ENCODE results near the gene SGCG.

DNA sequence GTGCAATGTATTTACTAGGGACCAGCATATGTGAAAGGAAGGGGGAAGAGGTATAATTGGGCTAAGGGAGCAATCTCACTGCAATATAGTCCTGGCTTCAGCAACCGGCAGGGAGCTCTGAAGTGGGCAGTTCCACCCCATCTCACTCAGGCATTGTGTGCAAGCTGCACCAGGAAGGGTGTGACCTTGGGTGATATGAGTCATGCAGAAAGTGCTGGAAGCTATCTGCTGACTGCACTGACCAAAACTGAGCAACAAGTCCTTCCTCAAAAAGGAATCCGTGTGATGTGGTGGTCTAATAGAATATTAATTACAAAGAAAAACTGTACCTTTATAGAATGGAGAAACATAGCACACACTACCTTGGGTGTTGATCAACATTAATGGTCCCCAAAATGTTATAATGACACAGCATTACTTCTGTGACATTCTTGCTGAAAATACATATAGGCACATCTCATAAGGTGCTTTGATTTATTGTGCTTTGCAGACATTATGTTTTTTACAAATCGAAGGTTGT lies 23.2 kb downstream of the ZDHHC20 start:
- PRO-cap, result unidirectional peak, minus-strand start at position 155 of the sequence
- RAMPAGE, long total RNA, 4 experiments, result no peak in any of the 4 experiments

DNA sequence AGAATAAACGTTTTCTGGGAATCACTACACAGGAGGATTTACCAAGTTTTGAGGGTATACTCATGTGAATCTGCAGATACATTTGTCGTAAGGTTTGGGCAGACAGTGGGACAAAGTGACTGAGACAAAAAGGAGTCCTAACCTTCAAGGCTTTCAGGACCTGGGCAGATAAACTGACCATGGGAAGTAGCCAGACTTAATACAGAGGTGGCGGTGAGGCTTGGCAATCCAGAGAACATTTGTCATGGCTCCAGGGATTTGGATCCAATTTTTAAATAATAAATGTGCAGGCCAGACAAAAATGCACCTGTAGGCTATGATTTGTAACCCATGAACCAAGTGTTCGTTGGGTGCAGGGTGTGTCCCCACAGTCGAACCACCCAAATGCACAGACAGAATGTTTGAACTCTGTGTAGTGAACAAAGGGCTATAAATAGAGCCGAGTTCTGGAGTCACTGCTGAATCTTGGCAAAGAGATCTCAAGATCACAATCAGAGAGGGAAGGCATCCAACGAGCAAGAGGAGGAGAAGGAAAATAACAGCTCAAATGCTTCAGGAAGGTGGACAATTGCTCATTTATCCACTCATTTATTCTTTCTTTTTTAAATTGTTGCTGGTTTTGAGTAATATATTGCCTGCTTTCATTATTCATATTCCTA lies 547.8 kb downstream of the FGF9 start:
- PRO-cap, result no peak
- RAMPAGE, long total RNA, 4 experiments, result no peak in any of the 4 experiments

DNA sequence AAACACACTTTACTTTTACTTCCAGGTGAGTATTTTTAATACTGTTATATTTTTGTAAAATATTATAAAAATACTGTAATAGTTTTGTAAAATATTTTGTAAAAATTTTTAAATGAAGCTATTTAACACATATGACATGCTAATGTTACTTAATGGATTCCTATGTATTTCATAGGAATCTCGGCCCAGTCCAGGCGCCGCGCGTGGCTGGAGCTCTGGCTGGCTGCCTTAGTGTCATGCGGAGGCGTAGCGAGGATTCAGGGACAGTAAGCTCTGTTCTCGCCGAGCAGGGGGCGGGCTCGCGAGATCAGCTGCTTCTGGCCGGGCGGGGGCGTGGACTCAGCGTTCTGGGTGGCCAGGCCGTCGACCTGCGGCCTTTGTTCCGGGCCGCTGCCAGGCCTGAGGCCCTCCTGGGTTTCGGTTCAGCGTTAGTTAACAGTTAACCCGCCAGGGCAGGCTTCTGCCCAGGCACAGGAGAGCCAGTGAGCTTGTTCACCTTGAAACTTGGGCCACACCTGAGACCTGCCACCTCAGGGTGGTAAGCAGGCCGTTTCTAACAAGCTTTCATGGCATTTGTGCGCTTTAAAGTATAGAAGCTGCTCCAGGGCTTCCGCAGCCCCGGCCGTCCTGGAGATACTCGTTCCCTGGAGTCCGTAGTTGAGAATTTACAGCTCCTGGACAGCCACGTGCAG lies 332.3 kb upstream of the SGCG start:
- PRO-cap, result no peak
- RAMPAGE, long total RNA, 4 experiments, result no peak in any of the 4 experiments

GRCh38 chr13:23180606-23181296 lies at the start of gene SGCG:
TSS of gene SGCG (plus strand) at chr13:23180979.
- PRO-cap, result unidirectional peak, plus-strand start at chr13:23181008
- RAMPAGE, long total RNA, 4 experiments, result no peak in any of the 4 experiments

DNA sequence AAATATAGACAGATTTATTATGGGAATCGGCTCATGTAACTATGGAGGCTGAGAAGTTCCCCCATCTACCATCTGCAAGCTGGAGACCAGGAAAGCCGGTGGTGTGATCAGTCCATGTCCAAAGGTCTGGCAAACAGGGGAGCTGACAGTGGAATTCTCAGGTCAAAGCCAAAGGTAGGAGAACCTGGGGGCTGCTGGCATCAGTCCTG lies 20.4 kb upstream of the SACS start:
- PRO-cap, result no peak
- RAMPAGE, long total RNA, 4 experiments, result no peak in any of the 4 experiments

- PRO-cap, result bidirectional peak, plus-strand start at chr13:23547304, minus-strand start at chr13:23547203; bidirectional peak, plus-strand start at chr13:23547568, minus-strand start at chr13:23547479
- RAMPAGE, long total RNA, 4 experiments, result no peak in any of the 4 experiments
Measured at GRCh38 chr13:23546860-23547763, 23.1 kb upstream of the TNFRSF19 start.

GRCh38 chr13:23608681-23609199 lies 38.5 kb downstream of the TNFRSF19 start:
- PRO-cap, result unidirectional peak, minus-strand start at chr13:23608902
- RAMPAGE, long total RNA, 4 experiments, result no peak in any of the 4 experiments

- PRO-cap, result no peak
- RAMPAGE, long total RNA, 4 experiments, result no peak in any of the 4 experiments
Measured at GRCh38 chr13:23695701-23696486, 125.7 kb downstream of the TNFRSF19 start.

DNA sequence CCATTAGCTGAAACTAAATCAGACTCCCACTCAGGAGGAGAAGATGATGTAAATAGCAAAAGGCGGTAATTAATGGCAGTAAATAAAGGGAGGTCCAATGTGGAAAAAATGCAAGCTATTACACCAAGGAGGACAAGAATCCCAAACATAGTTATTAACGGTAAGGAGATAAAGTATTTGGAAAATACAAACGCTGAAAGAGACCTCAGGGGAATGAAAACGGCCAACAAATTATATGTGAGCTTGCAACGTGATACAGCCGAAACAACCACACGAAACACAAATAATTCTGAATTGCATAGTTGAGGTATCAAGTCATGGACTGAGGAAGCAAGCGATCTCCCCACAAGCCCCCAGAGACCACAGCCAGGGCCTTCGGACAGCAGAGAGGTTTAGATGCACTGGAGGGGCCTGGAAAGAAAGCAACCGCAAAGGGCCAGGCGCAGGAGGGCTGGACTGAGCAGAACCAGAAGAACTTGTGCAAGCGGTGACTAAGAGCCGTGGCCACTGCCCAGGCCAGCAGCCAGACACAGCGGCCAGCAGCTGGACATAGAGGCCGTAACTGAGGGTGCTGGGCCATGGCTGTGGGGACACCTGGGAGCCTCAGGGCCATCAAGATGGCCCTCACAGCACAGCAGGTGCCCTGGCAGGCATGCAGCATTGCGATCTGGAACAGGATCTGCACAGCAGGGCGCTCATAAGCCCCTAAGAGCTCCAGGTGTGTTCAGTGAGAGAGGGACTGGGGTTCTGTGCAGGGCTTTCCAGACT lies 131.4 kb downstream of the TNFRSF19 start:
- PRO-cap, result no peak
- RAMPAGE, long total RNA, 4 experiments, result no peak in any of the 4 experiments

GRCh38 chr13:23950968-23951382 lies 61.8 kb upstream of the MIPEP start:
- PRO-cap, result no peak
- RAMPAGE, long total RNA, 4 experiments, result no peak in any of the 4 experiments

DNA sequence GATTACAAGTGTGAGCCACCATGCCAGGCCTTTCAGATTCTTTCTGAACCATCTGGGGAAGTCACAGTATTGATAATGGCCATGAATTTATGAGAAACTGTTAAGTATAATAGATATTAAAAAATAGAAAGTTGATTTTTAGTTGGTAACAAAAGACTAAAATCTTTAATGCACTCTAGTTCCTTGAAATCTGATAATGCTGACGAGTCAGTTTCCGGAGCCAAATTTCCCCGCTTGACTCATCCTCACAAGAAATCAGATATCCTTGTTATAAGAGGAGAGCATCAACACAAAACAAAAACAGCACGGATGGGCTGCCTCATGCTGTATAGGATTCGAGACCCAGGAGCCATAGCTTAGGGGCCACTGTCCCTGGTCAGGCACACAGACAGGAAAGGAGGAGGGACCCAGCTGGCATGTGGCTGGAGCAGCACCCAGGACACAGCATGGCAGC lies 110.4 kb upstream of the SPATA13 start:
- PRO-cap, result no peak
- RAMPAGE, long total RNA, 4 experiments, result no peak in any of the 4 experiments

- PRO-cap, result no peak
- RAMPAGE, long total RNA, 4 experiments, result no peak in any of the 4 experiments
Measured at GRCh38 chr13:24087561-24088119, 72.9 kb upstream of the SPATA13 start.

DNA sequence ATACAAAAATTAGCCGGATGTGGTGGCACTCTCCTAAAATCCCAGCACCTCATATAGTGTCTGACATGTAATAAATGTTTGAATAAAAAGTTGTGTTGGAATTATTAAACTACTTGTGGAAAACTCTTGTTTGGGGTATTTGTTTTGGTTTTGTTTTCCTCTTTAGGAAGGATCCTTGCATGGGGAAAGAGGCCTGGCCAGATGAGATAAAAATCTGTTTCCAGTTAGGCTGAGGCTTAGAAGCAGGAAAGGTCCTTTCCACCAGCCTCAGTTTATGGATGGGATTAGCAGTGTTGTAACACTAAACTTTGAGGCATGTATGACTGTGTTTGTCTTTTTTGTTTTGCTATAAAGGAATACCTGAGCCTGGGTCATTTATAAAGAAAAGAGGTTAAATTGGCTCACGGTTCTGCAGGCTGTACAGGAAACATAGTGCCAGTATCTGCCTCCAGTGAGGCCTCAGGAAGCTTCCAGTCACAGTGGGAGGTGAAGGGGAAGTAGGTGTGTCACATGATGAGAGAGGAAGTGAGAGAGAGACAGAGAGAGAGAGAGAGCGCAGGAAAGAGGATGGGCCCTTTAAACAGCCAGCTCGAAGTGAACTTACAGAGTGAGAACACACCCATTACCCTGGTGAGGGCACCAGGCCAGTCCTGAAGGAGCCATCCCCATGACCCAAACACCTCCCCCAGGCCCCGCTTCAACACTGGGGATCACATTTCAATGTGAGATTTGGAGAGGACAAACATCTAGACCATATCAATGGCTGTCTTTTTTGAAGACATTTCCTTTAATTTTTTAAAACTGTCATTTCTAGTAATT lies 21.6 kb downstream of the SPATA13 start:
- PRO-cap, result no peak
- RAMPAGE, long total RNA, 4 experiments, result no peak in any of the 4 experiments

GRCh38 chr13:24190152-24190739 lies 29.7 kb downstream of the SPATA13 start:
- PRO-cap, result no peak
- RAMPAGE, long total RNA, 4 experiments, result no peak in any of the 4 experiments

GRCh38 chr13:24215542-24216390 lies 55.2 kb downstream of the SPATA13 start:
- PRO-cap, result no peak
- RAMPAGE, long total RNA, 4 experiments, result no peak in any of the 4 experiments

DNA sequence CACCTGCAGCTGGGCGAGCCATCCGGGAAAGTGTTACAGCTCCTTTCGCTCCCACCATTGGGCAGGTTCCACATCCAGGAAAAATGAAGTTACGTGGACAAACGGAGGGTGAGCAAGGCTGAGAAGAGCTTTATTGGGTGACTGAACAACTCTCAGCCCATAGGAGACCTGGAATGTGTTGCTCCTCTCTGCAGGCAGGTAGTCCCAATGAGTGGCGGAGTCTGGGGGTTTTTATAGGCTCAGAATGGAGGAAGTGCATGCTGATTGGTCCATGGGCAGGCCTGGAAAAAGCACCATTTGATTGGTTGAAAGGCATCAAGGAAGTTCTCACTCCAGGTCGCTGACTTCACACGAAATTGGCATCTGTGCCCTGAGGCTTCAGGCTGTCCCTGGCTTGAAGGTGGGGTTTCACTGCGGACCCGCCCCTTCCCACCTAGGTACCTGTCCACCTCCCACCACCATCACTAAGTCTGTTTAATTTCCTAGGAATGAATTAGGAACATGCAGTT lies 65.4 kb downstream of the SPATA13 start:
- PRO-cap, result no peak
- RAMPAGE, long total RNA, 4 experiments, result no peak in any of the 4 experiments

DNA sequence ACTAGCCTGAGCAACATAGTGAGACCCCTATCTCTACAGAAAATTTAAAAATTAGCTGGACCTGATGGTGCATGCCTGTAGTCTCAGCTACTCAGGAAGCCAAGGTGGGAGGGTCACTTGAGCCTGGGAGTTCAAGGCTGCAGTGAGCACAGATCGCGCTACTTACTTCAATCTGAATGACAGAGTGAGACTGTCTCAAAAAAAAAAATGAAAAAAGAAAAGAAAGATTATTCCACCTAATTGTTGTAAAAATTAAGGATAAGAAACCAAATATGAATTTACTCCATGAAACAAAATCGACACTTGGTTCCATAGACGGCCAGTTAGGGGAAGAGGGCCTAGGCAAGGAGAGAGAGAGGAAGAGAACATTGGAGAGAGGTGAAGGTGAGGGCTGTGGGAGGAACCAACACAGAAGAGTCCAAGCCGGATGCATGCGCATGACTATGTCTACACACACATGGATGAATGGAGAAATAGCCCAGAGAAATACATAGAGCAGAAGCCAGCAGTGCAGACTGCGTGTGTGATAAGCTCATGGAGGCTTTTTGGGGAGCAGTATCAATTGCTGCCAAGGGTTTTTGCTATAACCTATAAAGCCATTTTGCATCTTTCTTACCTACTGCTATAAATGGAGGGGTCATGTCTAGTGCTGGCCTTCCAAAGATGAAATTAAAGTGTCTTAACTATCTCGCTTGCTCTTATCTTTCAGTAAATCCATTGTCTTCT lies 67.4 kb upstream of the C1QTNF9 start:
- PRO-cap, result no peak
- RAMPAGE, long total RNA, 4 experiments, result no peak in any of the 4 experiments

DNA sequence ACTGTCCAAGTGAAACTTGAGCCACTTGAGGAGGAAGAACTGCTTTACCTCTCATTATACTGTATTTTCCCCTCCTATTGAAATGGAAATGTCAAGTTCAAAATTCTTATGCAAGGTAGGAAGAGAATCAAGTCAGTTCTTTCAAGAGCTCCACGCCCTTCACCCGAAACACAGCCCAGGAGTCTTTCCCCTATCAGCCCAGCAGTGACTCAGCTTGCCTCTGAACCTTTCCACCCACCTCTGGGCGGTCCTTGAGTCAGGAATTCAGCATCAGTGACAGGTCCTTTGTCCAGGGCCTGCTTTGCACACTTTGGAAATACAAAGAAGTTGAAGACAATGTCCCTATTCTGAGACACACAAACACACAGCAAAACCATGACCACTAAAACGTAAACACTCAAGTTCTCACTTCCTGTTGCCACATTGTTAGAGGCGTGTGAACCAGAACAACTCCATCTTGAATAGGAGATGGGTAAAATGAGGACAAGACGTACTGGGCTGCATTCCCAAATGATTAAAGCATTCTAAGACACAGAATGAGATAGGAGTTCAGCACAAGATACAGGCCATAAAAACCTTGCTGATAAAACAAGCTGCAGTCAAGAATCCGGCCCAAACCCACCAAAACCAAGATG lies 49.4 kb upstream of the ATP12A start:
- PRO-cap, result no peak
- RAMPAGE, long total RNA, 4 experiments, result no peak in any of the 4 experiments

GRCh38 chr13:24925564-24926212 lies 3.0 kb upstream of the CENPJ start:
- PRO-cap, result no peak
- RAMPAGE, long total RNA, 4 experiments, result no peak in any of the 4 experiments

DNA sequence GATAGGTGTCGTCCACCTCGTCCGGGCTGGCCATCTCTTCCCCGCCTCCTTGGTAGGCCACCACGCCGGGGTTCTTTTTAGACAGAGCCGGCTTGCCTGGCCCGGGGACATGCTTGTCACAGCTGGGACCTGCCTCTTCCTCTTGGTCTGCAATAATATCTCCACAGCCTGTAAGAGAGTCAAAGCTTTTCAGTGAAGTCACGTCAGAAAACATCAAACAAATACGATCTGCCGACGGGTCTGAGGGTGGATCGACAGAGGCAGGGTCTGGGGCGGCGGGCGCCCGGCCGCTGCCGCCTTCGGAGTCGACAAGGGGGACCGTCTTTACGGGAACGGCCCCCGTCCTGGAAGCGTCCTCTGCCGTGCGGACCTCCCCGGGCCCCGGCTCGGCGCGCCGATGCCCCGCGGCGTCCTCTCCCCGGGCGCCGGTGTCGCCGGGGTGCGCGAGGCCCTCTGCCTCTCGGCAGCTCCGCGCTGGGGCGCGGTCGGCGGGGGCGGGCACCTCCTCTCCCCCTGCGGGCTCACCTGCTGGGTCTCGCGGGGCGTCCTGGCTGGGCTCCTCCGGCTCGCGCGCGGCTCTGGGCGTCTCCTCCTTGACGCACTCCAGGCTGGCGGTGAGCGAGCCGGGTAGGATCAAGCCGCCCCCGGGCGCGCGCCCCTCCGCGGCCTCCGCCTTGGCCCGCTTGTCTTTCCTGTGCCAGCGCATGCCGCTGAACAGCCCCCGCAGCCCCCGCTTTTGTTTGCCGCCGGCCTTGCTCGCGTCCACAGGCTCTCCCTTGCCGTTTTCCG lies 1.6 kb downstream of the AMER2 start:
- PRO-cap, result no peak
- RAMPAGE, long total RNA, 4 experiments, result no peak in any of the 4 experiments

Measured in esophagus muscularis mucosa (tissue), 4 donors.